Neutrophil (primary cell): ENCODE results near the genes DNAJA4 and HYKK.

GRCh38 chr15:76177709-76178233 is 118.0 kb downstream of the TMEM266 start:
- PRO-cap, result no peak

DNA sequence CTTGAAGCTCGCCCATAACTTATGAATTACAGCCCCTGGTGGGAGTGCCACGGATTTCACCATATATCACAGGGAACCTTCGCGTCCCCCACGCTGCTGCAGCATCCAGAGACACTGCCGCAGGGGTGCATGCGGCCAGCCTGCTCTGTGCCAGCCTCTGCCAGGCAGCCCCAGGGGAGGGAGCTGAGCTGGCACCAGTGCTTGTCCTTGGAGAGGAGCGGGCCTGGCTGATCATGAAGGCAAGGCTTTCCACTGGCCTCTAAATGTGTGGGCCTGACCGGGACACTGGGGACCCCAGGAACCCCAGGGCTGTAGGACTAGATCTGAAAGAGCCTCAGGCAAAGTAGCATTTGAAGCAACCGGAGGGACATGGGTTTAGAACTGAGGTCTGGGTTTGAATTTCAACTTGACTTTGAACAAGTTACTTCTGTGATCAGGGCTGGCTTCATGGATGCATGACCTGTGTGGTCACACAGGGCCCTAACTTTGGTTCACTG is 114.3 kb downstream of the ETFA start:
- PRO-cap, result no peak

GRCh38 chr15:76334901-76335808 is 1.4 kb upstream of the ISL2 start:
- PRO-cap, result no peak

DNA sequence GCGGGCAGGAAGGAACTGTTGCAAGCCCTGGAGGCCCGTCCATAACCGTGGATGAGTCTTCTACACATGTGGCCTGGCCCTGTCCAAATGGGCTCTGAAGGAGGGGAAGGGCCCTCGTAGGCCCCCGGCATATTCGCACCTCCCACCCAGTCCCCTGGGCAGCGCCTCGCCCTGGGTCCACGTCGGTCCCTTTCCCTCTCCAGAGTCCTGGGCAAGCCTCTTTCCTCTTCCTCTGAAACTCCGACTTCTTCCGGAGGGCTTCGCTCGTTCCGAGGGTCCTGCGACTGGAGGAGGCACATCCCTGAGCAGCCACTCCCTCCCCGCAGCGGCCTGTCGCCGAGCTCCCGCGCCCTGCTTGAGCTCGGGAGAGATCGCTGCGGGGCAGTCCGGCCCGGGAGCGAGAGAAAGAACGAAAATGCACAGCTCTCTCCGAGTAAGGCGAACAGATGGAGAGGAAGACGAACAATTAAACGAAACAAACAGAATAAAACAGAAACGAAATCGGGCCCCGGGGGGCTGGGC is 3.2 kb downstream of the ISL2 start:
- PRO-cap, result no peak

GRCh38 chr15:76466121-76466709 is 129.6 kb downstream of the ISL2 start:
- PRO-cap, result no peak

- PRO-cap, result no peak
Observed at GRCh38 chr15:76949048-76949783, 17.7 kb downstream of the RCN2 start.

DNA sequence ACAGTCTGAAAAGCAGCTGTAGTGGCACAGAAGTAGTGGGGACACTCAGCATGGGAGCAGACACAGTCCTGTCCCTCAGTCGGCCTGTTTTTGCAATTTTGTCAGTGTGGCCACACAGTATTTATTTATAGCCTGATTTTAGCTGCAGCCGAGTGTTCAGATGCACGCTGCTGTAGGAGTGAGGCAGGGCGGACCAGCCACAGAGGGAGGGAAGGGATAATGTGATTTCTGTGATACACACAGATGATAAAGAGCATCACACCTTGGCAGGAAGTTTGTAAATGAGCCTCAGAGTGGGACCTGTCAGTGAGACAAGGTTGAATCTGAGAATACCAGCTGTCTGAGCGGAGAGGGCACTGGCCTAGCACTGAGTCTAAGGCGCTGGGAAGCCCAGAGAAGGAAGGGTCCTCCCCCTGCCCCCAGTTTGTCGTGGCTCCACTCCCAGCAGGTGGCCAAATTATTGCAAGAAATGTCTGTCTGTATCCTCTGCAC is 3.8 kb downstream of the PSTPIP1 start:
- PRO-cap, result no peak

DNA sequence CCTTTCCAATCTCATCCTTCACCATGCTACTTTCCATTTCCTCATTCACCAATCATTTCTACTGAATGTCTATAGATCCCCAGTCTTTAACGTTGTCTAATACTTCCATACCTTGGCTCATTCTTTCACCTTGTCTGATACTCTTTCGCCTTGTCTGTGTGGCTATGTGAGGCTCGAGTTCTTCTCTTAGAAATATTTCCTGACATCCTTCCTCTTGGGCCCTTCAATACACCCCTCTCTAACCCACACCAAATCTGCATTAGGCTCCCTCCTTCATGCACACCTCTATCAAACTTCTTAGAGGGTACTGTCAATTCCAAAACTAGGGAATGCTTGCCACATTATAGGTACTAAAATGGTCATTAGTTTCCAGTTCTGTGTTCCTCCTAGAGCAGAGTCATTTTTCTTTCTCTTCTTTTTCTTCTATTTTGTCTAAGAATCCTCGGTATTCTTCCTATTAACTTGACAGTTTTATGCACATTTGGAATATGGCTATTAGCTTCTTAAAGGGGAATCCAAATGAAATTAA is 37.6 kb downstream of the PEAK1 start:
- PRO-cap, result no peak

GRCh38 chr15:77409908-77410107 is 10.1 kb downstream of the PEAK1 start:
- PRO-cap, result no peak

DNA sequence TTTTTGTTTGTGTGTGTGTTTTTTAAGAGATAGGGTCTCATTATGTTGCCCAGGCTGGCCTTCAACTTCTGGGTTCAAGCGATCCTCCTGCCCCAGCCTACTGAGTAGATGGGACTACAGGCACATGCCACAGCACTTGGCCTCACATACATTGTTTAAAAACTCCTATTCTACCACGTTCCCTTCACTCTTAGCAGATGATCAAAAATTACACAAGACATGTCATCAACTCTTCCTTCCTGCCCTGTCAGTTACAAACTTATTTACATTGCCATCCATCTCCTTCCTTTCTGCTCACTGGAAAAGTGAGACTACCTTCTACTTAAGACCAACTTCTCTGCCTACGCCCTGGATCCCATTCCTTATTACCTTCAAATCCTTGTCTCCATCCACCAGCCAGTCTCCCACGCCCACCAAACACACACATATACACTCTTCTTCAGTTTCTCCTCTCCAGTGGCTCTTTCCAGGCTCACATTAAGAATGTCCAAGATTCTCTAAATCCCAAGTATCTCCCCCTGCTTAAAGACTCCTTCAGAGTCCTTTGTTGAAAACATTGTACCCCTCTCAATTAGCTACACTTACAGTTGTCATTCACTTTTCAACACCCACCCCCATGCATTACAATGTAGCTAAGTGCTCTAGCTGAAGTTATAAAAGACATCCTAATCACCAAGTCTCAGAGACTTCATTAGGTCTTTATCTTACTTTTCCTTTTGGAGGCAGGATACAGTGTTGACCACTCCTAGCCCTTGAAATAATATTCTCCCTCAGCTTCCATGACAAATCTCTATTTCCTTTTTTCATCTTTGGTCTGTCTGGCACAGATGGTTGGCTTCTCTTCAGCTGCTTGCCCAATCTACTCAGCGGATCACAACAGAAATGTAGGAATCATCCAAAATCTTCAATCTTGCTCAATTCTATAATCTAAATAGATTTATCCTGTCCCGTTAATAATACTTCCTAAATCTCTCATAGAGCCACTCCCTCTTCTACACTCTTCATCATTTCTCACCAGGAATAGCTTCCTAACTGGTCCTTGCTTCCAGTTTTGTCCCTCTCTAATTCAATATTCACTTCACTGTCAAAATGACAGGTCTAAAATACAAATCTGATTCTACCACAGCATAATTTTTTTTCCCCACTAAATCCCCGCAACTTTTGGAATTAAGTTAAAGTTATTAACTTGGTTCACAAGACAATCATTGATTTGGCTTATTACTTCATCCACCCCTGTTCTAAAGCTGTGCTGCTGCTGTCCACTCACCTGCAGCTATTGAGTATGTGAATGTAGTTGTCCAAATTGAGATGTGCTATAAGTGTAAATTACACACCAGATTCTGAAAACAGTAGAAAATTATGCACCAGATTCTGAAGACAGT is 4.0 kb downstream of the PEAK1 start:
- PRO-cap, result no peak

DNA sequence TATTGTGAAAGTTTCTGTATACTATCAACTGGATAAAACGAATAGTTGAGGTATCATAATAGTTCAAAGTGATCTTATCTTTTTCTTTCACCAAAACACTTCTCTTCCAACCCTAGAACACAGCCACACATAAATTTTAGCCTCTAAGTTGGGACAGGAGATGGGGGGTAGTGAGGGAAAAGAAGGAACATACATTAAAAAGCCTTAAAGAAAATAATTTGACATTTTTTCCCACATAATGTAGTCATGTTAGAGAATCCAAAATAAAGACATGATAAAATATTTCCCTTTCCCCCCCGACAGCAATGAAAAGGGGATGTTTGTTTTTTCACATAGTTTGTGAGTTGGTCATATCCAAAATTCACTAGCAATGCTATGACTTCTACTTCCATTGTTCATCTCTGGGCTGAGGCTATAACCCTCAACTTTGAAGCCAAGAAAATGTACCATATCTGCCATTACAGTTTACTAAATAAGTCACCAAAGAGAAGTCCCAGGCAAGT is 1.7 kb downstream of the PEAK1 start:
- PRO-cap, result no peak

GRCh38 chr15:77426356-77426933 is 5.8 kb downstream of the HMG20A start:
- PRO-cap, result no peak

DNA sequence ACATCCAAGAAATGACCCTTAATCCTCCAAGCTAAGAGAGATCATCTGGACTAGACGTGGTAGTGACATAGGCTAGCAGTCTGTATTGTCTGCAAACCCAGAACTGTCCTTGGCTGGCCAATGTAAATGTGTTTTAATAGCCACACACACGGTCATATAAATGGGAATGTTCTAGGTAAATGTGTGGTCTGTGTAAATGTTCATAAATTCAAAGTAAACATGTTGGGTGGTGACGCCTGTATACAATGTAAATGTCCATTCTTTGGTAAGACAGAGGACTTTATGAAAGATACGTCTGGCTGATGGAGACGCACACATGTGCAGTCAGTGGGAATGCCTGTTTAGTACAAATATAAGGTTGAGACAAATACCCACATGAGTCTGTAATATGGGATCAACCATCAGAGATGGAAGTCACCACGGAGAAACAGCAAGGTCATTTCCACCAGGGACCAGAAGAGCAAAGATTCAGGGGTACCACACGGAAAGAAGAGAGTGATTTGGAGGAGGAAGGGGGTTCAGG is 16.4 kb upstream of the LINGO1 start:
- PRO-cap, result no peak

DNA sequence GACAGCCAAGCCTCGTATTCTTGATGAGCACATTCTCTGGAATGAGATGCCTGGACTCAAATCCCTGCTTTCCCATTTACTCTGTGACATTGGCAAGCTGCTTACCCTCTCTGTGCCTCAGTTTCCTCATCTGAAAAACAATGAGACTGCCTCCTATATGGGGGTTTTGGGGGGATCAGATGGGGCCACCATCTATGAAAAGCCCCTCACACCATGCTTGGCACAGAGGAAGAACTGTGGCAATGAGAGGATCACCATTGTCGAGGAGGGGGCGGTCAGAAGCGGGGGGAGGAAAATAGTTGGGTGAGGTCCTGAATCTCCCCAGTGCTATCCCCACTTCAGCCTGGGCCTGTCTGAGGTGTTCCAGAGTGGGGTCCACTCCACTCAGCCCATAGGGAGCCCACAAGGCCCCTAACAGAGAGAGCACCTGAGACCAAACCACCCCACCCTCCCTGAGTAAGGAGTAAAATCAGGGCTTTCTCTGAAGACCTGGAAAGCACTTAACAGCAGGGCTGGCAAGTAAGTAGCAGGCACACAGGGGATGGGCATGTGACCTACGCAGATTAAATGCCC is 126.0 kb upstream of the LINGO1 start:
- PRO-cap, result no peak

DNA sequence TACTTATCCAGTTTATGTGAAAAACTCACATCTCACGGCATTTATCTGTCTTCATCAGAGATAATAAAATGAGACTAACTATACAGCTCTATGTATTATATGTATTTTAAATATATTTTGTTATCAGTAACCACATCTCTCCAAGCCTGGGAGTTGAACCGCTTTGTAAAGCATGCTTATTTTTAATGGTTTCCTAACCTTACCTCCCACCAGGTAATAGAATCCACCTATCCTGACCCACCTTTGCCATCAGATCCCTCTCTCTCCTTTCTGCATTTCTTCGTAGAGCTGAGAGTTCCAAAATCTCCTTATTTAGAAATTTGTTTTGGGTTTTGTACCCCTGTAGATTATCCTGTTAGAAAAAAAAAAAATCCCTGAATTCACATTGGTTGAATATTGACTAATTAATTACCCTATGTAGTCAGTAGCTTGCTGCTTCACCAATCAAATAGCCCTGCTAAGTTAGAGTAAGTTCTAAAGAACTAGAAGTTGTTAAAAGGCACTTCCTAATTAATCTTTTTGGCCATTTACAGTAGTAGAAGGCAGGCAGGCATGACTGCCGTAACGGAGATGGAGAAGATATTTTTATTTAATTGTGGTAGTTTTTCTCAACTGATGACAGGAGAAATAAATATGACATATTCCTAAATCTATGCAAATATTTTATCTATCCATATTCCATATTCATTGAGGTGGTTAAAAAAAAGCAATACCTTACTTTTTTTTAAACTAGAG is 59.7 kb downstream of the TBC1D2B start:
- PRO-cap, result no peak

GRCh38 chr15:78046845-78047857 is 30.4 kb downstream of the TBC1D2B start:
- PRO-cap, result no peak

DNA sequence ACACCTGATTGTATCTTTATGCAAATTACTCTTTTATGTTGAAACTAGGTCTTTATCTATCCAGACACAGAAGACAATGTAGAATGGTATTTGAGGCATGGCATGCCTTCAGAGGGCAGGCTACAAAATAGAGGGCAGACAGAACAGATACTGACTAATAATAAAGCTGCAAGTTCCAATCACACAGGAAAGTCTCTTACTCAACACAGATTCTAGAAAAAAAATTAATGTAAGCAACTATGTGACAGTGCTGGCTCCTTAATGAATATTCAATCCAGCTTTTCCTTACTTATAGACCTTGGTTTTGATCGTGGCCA is 27.0 kb downstream of the TBC1D2B start:
- PRO-cap, result no peak

DNA sequence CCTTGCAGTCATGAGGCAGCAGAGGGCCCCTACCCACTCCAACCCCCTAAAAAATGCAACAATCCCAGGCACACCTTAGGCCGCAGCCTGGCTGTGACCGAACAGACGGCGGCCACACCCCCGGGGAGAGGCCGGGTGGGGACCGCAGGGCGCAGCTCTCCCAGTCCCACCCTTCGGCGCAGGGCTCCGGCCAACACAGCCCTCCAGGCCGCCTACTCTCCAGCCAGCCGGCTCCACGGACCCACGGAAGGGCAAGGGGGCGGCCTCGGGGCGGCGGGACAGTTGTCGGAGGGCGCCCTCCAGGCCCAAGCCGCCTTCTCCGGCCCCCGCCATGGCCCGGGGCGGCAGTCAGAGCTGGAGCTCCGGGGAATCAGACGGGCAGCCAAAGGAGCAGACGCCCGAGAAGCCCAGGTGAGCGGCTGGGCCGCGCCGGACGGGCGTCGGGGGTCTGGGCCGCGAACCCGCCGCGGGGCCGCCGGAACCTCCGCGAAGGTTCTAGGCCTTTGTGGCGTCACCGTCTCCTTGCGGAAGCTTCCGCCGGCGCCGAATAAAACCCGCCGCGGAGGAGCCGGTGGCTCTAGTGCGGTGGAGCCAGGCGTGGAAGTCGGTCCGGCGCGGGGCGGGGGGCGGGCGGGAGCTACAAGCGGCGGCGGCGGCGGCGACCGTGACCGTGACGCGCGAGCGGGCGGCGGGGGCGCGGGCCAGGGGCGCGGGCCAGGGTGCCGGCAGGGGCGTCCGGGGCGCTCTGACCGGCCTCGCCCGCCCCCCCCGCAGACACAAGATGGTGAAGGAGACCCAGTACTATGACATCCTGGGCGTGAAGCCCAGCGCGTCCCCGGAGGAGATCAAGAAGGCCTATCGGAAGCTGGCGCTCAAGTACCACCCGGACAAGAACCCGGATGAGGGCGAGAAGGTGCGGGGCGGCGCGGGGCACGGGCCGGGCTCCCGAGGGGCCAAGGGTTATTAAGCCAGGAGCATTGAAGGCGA is at the start of gene DNAJA4:
TSS of gene DNAJA4 (plus strand) at position 580 of the 987 bp plus-strand sequence.
- PRO-cap, result unidirectional peak, plus-strand start at position 580 of the sequence; unidirectional peak, minus-strand start at position 769 of the sequence

DNA sequence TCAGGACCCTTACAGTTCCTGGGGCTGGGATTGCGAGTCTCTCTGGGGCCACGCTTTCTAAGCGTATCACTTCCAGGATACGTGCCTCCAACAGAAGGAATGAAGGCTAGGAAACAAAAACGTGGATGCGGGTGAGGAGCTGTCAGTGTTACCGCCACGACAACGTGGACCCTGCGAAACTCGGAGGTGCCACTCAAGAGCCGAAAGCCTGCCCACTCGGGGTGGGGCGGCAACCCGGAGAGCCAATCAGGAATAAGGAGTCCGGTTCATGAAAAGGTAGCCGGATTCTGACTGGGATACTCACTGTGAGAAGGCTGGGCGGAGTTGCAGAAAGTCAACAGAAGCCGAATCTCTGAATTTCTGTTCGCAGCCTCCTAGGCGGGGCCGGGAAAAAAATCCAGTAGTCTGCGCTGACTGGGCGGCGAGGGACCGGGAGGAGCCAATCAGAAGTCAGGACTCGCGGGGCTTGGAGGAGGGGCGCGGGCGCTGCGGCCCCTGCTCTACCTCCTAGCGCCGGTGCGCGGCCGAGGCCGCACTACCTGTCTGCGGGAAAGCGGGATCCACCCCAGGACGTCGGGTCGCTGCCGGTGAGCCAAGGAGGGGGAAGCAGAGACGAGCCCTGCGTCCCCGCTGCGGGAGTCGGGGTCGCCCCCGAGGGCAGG is at the start of gene HYKK:
TSS of gene HYKK (plus strand) at position 493 of the 662 bp plus-strand sequence.
- PRO-cap, result no peak

DNA sequence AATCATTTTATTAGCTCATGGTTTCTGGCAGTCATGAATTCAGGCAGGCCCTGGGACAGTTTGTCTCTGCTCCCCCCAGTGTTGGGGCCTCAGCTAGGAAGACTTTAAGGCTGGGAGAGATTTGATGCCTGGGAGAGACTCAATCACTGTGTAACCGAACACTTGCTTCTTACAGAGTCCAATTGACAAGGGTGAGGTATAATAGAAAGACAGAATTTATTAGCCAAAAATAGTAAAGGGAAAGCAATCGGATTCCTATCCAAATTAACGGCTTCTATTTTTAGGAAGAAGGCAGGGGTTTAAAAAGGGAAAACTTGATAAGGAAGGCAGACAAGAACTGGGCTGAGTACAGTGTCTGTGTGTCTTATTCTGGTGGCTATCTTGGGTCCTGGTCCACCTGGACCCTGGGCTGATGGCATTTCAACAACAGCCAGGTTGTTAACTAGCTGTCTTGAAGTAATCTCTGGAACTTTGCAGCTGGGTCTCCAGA is 2.6 kb upstream of the PSMA4 start:
- PRO-cap, result no peak